Neuron (in vitro differentiated cells): ENCODE results near the gene KCTD15.

DNA sequence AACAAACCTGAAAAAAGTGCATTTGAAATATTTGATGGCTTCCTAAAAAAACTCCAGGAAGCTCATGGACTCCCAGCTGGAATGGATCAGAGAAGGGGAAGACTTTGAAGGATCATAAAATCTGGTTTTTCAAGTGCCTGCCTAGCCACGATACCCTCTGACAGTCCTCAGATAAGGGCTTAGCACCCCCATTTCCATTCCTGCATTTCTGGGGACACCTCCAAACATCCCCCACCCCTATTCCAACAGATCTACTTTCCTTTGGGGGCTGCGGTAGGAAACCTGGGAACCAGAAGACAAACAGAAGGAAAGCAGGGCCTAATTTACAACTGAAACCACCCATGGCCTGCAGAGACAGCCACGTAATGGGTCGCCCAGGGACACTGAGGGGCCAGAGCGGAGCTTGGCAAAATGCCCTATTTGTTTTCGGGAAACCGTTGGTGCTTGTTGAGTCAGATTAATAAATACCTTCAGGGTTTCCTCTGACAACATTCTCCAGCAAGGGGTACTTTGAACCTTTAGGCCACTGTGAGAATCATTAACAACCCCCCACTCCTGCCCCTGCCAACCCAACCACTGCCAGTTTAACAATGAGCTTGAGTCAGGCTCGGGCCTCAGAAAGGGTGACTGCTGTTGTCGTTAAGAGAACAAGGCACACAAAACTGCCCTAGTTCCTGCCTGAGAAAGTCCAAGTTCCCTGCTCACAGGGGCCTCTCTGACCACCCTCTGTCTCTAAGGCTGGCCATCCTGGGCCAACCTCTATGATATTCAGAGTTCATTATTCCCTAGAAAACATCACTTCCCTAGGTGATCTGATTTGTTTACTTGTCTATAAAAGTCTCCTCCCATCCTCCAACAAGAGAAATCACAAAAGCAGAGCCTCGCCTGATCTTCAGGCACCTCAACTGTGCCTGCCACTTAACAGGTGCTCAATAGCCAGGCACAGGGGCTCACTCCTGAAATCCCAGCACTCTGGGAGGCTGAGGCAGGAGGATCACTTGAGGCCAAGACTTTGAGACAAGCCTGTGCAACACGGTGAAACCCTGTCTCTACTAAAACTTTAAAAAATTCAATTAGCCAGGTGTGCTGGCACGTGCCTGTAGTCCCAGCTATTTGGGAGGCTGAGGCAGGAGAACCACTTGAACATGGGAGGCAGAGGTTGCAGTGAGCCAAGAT is 23.3 kb downstream of the RHPN2 start:
- PRO-cap: no peak

DNA sequence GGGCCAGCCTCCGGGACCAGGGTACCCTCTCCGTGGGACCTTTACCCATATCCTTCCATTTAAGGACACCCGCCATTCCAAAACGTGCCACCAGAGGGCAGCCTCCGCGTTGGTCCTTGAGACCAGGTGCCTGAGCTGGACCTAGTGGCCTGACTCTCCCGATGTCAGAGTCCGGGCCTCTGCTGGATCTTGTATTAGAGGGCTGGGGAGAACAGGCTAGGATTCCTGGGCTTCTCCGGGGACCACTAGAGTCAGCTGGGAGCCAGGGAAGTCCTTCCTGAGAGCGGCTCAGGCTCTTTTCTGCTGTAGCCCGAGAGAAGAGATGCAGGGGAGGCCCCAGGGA is 9.7 kb upstream of the SLC7A10 start:
- PRO-cap: no peak

DNA sequence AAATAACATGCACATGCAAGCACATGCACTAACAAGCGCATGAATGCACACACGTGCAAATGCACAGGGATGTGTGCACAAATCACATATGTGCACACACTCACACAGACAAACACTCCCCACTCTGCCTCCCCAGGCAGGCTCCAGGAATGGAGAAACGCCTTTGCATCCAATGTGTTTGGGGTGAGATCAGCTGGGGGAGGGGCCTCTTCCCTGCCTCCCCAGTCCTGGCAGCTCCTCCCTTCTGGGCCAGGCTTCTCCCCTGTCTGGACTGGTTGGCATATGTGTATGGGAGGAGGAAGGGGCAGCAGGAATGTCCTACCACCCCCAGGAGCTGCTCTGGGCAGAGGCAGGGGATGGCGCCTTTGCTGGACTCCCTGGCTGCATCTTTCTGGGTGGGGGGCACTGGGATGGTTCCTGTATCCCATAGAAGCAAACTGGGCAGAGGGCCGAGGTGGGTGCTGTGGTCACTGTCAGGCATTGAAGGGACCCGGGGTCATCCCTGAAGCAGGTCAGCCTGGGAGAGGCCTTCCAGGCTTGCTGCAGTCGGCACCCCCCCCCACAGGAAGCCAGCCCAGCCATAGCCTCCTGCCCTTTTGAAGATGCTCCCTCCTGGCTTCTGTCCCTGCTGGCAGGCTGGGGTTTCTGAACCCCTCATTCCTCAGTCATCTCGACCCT is 21.1 kb upstream of the SLC7A10 start:
- PRO-cap: no peak

GRCh38 chr19:33248092-33248544 is 22.5 kb upstream of the SLC7A10 start:
- PRO-cap: no peak

- PRO-cap: no peak
These were observed 2.2 kb downstream of the CEBPA start for GRCh38 chr19:33299961-33300673.

GRCh38 chr19:33374943-33375546 is 1.5 kb downstream of the CEBPG start:
- PRO-cap: no peak

DNA sequence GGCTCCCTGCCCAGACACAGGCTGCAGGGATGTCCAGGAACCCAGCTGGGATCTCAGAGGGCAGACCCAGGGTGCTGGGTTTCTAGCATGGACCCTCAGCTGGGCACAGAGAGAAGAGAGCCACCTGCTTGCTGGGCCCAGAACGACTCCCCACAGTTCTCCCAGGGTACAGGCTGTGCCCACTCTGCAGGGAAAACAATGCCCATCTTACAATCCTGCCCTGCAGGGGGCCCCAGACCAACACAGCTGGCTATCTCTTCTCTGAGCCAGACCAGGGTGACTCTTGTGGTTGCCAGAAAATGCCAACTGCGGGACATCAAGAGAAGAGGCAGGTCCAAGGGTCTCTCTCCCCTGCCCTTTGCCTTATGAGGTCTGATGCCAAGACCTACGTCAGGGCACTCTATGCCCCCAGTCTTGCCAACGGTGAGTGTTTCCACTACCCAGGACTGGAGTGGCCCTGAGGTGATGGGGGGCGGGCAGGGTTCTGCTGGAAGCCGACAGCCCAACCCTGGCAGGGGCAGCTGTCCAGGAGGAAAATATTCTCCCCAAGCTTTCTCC is 64.7 kb downstream of the CEBPG start:
- PRO-cap: no peak

DNA sequence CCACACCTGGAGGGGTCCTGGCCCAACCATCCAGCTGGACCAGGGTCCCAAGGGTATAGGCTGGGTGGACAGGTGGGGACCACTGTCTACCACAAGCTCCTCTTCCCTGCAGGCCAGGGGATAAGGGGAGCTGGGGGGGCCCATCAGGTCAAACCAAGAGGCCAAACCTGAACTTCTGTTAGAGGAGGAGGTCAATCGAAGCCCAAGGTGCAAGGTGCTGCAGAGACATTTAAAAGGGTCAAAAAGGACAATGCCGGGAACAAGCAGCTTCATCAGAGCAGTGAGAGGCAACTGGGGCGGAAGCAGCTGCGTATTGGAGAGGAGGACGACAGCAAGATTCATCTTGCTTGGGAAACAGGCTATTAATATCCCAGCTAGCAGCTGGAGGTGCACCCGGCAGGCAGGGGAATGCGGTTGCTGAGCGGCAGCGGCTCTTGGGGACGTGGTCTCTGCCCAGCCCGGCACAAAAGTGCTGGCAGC is 34.8 kb downstream of the PEPD start:
- PRO-cap: no peak

DNA sequence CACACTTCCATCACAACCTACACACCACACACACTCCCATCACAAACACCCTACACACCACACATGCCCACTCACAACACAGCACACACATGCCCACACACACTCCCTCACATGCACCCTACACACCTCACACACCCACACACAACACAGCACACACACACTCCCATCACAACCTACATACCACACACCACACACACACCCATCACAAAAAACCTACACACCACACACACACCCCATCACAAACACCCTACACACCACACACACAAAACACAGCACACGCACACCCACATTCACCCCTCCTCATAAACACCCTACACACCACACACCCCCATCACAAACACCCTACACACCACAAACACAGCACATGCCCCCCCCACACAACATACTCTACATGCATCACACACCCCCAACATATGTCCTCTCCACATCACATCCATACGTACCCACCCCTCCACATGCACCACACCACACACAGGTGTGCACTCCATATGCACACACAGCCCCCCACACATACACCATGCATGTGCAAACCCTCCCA is 15.0 kb downstream of the PEPD start:
- PRO-cap: no peak

GRCh38 chr19:33552805-33553296 is 31.3 kb upstream of the PEPD start:
- PRO-cap: no peak

GRCh38 chr19:33796774-33797210 is at the start of gene KCTD15:
Gene KCTD15, plus strand, starts transcription at chr19:33796870.
- PRO-cap: bidirectional peak, plus-strand start at chr19:33797016, minus-strand start at chr19:33796975

GRCh38 chr19:33821157-33821513 is 24.5 kb downstream of the KCTD15 start:
- PRO-cap: no peak

DNA sequence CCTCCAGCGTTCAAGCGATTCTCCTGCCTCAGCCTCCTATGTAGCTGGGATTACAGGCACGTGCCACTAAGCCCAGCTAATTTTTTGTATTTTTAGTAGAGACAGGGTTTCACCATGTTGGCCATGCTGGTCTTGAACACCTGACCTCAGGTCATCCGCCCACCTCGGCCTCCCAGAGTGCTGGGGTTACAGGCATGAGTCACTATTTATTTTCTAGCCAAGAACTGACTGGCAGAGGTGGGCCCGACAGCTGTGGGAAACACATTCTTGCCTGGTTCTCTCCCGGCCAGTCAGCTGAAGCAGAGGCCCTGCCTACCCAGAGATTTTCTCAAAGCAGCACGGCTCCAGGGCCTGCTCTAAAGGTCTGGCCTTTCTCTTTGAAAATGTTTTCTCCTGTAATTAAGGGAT is 108.0 kb downstream of the KCTD15 start:
- PRO-cap: no peak

GRCh38 chr19:34218151-34218664 is 36.1 kb upstream of the GARRE1 start:
- PRO-cap: no peak

GRCh38 chr19:34269682-34270710 is 15.6 kb downstream of the GARRE1 start:
- PRO-cap: no peak

DNA sequence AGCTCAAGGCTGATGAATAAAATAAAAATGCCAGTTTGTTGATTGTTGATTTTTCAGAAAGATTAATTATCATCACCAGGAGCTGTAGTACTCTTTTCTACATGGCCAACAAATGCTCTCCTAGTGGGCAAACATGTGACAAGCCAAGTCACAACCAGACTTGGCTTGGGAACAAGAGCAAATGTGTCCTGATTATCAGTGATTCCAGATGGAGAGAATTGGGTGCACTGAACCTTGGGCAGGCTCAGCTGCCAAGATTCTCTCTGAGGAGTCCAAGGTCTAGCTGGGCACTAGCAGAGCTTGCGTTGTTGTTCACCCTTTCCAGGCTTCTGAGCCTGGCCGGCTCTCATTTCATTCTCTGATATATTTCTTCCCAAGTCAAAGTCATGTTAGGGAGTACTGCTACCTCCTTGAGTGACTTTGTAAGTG is 27.3 kb upstream of the GPI start:
- PRO-cap: no peak

DNA sequence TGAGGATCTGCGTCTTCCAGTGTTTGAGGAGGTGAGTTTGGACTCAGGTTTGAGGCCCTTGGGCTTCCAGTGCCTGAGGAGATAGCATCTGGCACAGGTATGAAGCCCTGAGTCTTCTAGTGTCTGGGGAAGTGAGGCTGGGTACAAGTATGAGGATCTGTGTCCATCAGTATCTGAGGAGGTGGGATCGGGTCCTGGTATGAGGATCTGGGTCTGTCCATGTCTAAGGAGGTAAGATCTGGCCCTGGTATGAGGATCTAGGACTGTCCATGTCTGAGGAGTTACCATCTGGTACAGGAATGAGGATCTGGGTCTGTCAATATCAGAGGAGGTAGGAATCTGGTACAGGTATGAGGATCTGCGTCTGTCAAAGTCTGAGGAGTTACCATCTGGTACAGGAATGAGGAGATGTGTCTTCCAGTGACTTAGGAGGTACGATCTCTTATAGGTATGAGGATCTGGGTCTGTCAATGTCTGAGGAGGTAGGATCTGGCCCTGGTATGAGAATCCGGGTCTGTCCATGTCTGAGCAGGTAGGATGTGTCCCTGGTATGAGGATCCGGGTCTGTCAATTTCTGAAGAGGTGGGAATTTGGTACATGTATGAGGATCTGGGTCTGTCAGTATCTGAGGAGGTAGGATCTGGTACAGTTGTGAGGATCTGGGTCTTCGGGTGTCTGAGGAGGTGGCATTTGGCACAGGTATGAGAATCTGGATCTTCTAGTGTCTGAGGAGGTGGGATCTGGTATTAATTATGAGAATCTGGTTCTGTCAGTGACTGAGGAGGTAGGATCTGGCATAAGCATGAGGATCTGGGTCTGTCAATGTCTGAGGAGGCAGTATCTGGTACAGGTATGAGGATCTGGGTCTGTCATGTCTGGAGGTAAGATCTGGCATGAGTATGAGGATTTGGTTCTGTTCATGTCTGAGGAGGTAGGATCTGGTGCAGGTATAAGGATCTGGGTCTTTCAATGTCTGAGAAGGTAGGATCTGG is 12.8 kb upstream of the PDCD2L start:
- PRO-cap: no peak

- PRO-cap: no peak
These were observed 11.2 kb upstream of the PDCD2L start for GRCh38 chr19:34392861-34393540.

- PRO-cap: no peak
These were observed 222 bp upstream of the UBA2 start for GRCh38 chr19:34428077-34428240.

DNA sequence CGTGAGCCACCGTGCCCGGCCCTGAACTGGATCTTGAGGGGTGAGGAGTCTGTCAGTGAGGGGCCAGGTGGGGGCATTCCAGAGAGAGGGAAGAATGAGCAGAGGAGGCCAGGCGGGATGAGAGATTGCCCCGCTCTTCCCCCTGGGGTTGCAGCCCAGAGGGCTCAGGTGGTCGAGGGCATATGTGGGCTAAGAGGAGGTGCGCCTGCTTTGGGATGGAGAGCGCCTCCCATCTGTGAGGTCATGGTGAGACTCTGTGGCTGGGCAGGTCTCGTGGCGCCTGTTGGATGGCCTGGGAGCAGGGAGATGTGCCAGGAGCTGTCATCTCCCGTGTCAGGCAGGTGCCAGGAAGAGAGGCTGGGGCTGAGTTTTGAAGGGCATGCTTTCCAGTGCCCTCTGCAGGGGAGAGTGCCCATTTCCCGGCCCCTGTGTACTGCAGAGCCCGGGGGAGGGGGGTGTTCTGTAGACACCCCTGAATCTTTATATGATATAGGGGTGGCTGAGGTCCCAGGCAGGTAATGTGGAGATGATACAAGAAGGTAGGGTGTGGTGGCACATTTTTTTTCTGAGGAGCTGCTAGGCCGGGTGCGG is 2.7 kb downstream of the WTIP start:
- PRO-cap: no peak